Cytotoxic T cell (primary cell): ENCODE results near the genes BHLHE40 and SSUH2.

- PRO-cap, 2 experiments = peak in 2 of 2 experiments; most common plus-strand start chr3:4834616 (in 1); most common minus-strand start chr3:4834470 (in 2)
Measured at GRCh38 chr3:4834119-4834941, 144.9 kb upstream of the BHLHE40 start.

DNA sequence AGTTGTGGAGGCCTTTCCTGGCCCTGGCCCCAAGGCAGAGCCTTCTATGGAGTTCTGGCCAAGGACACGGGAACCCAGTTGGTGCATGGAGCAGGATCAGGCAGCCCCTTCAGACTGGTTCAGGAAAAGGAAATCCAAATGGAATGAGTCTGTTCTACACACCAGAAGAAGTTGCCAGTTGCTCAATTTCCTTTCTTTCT, 29.0 kb upstream of the BHLHE40 start:
- PRO-cap, 2 experiments = no peak in any of the 2 experiments

DNA sequence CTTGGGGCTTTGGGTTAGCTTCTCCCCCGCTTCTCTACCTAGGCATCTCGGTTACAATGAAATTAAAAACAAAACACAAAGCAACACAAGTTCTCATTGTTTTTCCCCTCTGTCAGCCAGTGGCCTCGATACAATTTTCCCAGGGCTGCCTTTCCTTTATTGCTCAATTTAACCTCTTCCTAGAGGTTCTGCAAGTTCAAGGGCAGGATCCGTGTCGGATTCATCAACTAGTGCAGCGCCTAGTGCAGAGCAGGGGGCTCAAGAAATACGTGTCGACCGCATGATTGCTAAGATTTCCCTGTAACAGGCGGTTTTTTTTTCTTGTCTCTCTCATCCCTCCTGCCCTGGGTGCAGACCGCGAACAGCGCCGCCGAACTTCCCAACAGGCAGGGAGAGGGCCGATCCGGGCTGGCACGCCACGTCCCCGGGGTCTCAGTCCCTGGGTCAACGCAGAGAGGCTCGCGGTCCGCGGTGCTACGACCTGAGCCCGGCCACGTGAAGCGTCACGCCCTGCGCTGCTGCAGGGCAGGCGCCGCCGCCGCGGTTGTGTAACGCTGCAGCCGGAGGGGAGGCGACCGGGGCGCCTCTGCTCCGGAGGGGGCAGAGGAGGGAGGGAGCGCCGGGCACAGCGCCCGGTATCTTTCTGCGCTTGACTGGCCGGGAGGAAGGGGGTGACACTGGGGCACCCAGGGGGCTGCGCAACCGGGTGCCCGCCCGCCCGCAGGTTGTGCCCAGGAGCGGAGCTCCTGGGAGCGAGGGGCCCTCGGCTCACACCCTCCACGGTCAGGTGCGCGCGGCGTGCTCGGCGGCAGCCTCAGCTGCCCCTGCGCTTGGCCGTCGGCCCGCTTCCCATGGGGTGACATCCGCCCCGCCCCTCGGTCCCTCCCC, 1.2 kb upstream of the BHLHE40 start:
- PRO-cap, 2 experiments = peak in 2 of 2 experiments; most common plus-strand start position 638 of the sequence (in 2); most common minus-strand start position 550 of the sequence (in 2)

- PRO-cap, 2 experiments = peak in 2 of 2 experiments; most common plus-strand start chr3:4979261 (in 2); most common minus-strand start chr3:4979107 (in 2)
Measured at GRCh38 chr3:4979052-4980057, at the start of gene BHLHE40. TSS of gene BHLHE40 (plus strand) at chr3:4979437.

DNA sequence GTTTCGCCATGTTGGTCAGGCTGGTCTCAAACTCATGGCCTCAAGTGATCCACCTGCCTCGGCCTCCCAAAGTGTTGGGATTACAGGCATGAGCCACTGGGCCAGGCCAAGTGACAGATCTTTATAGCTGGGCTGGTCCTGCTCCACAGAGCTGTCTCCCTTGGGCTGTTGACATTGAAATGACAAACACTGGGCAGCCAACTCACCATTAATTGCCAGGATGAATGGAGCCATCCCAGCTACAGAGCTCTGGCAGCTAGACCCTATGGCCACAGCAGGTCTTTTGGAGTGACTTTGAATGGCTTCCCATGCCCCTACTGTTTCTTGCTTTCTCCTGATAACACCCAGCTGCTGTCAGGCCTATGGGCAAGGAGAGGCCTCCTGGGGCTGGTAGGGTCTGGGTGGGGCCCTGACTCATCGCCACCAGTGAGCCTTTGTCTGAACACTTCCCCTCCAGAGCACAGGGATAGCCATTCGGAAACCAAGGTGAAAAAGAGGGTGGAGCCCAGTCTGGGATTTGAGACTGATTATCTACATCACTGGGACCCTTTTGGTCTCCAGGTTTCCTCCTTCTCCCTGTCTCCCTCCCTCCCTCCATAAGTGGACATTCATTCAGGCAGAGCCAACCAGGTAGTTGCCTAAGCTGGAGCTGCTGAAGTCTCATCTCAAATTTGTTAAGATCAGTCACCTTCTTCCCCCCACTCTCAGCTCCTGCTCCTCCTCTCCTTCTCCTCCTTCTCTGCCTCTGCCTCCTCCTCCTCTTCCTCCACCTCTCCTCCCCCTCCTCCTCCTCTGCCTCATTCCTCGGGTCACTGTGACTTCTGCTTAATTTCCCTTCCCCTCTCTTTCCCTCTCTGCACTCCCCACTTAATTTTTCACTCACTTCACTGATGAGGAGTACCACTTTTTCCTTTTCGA, 34.0 kb downstream of the BHLHE40 start:
- PRO-cap, 2 experiments = no peak in any of the 2 experiments

GRCh38 chr3:5039282-5039577, 60.0 kb downstream of the BHLHE40 start:
- PRO-cap, 2 experiments = no peak in any of the 2 experiments

- PRO-cap, 2 experiments = no peak in any of the 2 experiments
Measured at GRCh38 chr3:5132974-5134038, 11.2 kb downstream of the ARL8B start.

- PRO-cap, 2 experiments = no peak in any of the 2 experiments
Measured at GRCh38 chr3:5194648-5195519, 7.4 kb downstream of the EDEM1 start.

GRCh38 chr3:8443584-8444222, 57.9 kb upstream of the LMCD1 start:
- PRO-cap, 2 experiments = no peak in any of the 2 experiments

GRCh38 chr3:8498826-8499618, 2.6 kb upstream of the LMCD1 start:
- PRO-cap, 2 experiments = no peak in any of the 2 experiments

DNA sequence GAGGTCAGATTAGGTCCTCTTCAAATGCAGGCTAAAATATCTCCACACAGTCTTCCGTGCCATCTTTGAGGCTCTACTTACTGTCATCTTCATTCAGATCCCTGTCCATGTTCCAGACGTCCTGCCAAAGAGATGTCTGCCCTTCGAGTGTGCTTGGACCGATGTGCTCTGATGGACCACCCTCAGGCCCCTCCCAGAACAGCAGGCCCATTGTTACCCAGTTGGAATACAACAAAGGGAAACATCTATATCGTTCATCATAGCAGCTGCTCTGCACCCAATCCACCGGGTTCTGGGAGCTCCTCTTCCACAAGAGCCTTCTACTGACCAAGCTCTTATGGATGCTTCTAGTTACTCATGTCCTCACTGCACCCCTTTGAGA, at the start of gene SSUH2:
Gene SSUH2, minus strand, starts transcription at position 149 of the 382 bp plus-strand sequence.
- PRO-cap, 2 experiments = no peak in any of the 2 experiments

GRCh38 chr3:8710091-8710379, 23.6 kb upstream of the CAV3 start:
- PRO-cap, 2 experiments = no peak in any of the 2 experiments

DNA sequence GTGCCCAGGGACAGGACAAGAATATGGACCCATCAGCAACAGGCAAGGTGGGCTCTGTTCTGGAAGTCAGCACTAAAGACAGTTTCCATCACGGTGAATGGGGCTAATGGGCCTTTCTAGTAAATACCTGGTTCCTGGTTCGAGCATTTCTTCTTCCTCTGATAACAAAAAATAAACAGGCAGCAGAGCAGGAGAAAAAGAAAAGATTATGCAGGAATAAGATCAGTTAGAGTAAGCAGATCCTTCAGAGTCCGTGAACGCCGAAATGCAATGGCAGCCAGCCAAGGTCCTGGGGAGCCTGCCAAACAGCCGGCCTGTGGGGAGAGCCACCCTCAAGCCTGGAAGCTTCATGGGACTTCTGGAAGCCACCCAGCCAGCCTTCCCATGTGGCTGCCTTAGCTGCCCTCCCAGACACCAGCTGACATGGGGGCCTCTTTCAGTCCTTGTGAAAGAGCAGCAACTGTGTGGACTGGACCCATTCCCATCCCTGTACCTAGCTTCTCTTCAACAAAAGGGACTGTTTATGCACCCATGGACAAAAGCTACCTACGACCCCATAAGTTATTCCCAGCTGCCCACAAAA, 64.8 kb upstream of the RAD18 start:
- PRO-cap, 2 experiments = no peak in any of the 2 experiments

DNA sequence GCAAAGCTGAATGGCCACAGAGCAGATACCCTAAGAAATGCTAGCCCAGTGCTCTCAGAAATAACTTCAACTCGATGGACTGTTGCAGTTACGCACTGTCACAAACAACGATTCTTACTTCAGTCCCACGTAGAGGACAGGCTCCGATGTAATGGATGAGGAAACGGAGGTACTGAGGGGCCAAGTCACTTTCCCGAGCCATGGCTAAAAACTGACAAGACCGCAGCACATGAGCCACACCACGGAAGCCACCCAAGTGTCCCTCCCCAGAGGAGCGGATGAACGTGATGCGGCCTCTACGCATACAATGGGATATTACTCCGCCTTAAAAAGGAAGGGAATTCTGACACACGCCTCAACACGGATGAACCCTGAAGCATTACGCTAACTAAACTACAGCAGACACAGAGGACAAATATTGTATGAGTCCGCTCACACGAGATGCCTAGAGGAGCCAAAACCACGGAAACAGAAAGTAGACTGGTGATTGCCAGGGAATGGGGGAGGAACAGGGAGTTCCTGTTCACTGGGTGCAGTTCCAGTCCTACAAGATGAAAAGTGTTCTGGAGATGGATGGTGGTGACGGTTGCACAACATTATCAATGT, 32.8 kb downstream of the SRGAP3 start:
- PRO-cap, 2 experiments = no peak in any of the 2 experiments

- PRO-cap, 2 experiments = no peak in any of the 2 experiments
Measured at GRCh38 chr3:9248544-9249272, 738 bp downstream of the SRGAP3 start.

GRCh38 chr3:9361395-9362072, 1.3 kb upstream of the THUMPD3 start:
- PRO-cap, 2 experiments = no peak in any of the 2 experiments

DNA sequence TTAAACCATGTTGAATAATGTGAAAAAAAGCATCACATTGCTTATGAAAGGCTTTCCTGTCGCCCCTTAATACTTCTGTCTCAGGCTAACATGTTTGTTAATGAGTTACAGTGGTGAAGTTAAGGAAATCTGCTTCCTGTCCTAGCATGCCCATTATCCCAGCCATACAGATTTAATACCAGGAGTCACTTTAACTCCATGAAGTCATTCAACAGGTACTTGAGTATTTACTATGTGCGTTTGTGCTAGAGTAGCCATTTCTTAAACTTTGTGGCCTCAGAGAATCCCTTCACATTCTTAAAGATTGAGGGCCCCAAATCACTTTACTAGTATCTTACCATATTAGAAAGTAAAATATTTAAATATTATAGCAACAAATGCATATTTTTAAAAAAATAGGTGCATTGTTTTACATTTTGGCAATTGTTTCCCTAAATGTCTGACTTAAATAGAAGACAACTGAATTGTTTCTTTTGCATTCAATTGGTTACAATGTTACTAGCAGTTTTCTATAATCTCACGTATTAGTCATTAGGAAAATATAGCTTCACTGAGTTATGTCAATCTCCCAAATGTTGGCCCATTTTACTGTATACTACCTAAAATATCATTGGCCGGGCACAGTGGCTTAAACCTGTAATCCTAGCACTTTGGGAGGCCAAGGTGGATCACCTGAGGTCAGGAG, 10.0 kb upstream of the SETD5 start:
- PRO-cap, 2 experiments = peak in 1 of 2 experiments; most common minus-strand start position 170 of the sequence (in 1)

DNA sequence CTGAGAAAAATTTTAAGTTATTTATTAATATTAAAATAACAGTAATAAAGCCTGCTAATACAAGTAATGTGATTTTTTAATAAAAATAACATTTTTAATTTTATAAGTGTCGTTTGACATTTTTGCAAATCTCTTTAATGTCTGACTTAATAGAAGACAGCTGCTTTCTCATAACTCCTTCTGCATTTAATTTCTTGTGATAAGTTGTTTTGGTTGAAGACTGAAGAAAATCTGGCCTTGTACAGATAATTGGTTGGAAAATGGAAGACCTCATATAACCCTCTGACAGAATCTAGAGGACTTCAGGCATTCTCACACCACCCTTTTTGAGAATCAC, 11.4 kb downstream of the SETD5 start:
- PRO-cap, 2 experiments = no peak in any of the 2 experiments

- PRO-cap, 2 experiments = no peak in any of the 2 experiments
Measured at GRCh38 chr3:9476758-9477302, 76.8 kb downstream of the LHFPL4 start.

DNA sequence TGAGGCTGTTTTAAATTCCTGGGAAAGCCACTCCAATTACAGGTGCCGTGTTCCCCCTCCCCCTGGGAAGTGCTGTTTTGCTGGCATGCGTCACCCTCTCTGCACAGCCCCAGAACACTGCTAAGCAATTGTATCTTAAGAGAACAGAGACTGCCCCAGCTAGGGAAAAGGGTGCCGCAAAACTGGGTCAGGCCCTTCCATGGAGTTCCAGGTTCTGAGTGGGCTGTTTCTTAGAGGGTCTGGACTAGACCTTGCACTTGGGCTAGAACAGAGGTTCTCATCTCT, 21.4 kb upstream of the CPNE9 start:
- PRO-cap, 2 experiments = no peak in any of the 2 experiments